H9 (cell line): ENCODE measurements around a stretch of chr1.

DNA sequence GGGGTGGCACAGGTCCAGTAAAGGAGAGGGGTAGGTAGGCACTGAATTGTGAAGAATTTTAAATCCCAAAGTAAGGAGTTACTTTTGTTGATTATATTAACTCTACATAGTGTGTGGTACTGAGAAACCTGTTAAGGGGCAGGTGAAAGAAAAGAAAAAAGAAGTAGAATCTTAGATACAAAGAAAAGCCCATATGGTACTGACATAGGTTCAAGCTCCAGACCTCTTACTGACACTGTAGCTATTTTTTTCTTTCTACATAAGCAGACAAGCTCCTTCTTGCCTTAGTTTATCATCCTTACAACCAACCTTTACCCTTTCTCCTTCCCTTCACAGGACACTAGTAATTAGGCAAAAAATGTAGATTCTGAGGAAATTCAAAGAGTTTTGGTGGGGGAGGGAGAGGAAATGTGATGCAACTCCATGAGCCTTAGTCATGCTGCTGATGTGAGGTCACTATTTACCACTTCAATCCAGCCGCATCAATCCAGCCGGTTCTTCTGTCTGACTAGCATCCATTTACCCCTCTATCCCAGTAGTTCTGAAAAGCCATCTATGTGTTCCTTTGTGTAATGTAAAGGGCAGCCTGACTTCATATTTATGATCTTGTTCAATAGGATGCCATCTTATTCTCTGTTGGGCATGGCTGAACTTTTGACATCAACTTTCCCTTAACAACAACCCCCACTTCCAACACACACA lies 2.3 kb downstream of the ZNF697 start:
- PRO-cap, result bidirectional peak, plus-strand start at position 485 of the sequence, minus-strand start at position 345 of the sequence

DNA sequence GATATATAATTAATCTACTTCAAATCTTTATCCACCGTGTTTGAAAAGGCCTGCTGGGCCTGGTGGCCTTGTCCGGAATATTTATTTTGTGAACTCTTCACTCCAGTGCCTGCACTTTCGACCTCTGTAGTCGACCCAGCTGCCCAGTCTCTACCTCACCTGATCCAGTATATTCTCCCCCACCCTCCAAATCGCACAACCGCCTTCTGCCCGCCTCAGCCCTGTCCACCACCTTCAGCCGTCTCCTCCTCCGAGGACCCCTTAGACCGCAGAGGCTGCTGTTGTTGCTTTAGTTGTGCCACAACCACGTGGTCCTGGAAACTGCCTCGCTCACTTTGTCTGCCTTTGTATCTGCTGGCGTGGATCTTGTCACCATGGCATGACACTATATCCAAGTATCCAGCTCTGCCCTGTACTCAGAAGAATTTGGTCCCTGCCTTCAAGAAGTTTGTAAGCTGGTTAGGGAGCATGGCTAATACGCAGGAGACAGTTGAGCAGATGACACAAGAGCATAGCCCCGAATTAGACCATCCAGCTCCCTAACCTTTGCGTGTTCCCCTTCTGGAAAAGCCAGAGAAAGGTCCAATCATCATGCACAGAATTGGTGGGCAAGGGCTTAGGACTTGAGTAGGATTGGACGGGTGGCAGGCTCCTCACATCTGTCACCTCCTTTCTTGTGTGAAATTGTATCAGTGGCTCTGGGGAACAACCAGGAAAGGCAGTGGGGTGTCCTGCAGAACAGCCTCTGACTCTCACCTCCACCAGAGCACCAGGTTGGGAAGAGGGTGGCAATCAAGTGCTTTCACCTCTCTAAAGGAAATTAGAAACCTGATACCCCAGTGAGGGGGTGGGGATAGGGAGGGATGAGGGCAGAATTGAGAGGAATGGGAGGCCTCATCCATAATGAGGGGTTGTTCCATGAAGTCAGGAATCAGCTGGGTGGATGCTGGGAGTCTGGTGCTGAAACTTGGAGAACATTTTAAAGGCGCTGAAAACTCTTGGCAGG lies 1.6 kb downstream of the PHGDH start:
- PRO-cap, result bidirectional peak, plus-strand start at position 196 of the sequence, minus-strand start at position 263 of the sequence; bidirectional peak, plus-strand start at position 692 of the sequence, minus-strand start at position 500 of the sequence; bidirectional peak, plus-strand start at position 901 of the sequence, minus-strand start at position 782 of the sequence

GRCh38 chr1:119816295-119816801 lies 5.1 kb upstream of the REG4 start:
- PRO-cap, result no peak

GRCh38 chr1:119915754-119916910 lies 19.8 kb upstream of the ADAM30 start:
- PRO-cap, result no peak

DNA sequence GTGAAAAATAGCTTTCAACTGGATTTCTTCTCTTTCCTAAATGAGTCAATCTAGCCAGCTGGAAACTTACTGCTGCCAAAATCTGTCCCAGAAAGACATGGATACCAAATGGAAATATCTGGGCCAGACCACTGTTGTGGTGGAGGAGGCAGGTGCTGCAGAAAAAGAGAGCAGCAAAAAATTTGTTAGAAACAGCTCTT lies 68.7 kb upstream of the ADAM30 start:
- PRO-cap, result no peak

DNA sequence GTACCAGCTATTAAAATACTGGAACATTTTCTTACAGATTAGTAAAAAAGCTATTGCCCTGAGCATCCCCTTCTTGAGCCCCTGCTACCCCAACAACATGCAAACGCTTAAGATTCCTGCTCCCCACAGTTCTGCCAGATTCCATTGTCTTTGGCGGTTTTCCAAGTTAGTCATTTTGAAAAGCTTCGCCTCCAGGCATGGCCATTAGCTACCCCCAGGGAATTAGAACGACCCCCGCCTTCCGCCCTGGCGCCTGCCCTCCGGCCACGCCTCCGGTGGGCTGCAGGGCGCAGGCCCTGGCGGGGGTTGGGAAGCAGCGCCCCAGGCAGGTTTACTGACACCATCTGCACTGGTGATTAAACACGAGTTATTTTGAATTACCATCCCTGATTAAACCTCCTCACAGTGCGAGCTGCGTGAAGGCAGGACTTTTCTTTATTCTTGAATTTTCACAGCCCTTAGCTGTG lies 3.7 kb upstream of the SEC22B start:
- PRO-cap, result bidirectional peak, plus-strand start at position 285 of the sequence, minus-strand start at position 109 of the sequence

DNA sequence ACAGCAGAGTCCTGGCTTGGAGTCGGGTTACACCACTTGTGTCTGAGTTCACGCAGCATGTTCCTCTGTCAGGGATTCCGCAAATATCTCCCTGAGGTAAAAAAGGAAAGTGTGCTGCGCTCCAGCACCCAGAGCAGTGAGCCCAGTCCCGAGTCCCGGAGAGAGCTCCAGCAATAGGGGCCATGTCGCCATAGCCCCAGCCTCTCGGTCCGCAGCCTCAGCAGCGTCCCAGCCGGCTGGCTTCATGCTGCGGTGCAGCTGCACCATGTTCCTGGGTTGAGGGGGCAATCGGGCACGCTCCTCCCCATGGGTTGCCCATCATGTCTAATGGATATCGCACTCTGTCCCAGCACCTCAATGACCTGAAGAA lies 101.2 kb upstream of the SEC22B start:
- PRO-cap, result no peak

GRCh38 chr1:120354519-120355268 lies 60.1 kb upstream of the NBPF8 start:
- PRO-cap, result unidirectional peak, plus-strand start at chr1:120354743; unidirectional peak, plus-strand start at chr1:120354987

DNA sequence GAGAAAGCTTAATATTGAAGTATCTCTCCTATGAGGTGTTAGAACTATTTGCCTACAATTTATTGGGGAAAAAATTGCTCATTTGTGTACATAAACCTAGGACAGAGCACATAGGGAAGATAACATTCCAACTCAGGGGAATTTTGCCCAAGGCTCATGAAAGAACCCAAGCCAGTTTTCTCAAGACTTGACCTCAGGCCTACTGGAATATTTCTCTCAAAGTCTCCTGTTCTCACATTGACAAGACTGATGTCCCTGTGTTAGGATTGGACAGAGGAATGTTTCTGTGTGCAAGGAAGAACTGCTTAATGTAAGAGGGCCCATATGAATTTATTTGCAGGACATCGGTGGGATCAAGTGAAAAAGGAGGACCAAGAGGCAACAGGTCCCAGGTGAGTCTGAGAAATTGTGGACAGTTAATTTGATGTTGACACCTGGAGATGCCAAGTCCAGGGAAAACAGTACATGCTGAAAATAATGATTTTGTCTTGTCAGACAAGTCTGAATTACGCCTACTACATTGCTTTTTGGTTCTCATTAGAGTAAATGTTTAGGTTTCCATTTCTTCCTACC lies 45.5 kb downstream of the NBPF8 start:
- PRO-cap, result no peak

- PRO-cap, result no peak
Measured at GRCh38 chr1:120529852-120530537, 115.2 kb downstream of the NBPF8 start.

DNA sequence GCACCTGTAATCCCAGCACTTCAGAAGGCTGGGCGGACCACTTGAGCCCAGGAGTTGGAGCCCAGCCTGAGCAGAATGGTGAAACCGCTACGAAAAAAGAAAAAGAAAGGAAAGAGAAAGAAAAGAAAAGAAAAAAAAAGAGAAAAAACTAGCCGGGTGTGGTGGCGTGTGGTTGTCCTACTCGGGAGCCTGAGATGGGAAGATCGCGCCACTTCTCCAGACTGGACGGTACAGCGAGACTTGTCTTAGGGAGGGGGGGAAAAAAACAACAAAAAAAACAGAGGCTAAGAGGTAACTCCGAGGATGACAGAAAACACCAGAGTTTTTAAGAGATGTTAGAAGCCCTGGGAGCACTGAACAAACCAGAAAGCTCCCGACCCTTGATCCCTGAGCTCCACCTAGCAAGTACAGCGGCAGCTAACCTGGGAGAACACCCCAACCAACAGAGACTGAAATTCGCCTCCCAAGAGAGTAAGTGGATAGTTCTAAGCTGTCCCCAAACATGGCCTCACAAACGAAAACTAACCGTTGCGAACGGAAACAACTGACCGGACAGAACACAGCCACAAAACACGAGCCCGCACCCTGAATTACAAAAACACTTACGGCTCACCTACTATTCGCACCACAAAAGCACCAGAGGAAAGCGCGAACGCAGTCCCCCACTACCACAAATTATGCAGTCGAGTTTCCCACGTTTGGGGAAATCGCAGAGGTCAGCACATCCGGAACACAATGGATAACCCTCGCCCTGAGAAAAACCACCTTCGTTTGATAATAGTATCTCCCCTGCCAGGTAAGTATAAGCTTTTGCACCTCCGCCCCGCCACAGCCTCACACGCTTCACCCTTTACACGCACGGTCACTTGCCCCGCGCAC lies 39.1 kb upstream of the PPIAL4A start:
- PRO-cap, result bidirectional peak, plus-strand start outside the sequence, minus-strand start at position 804 of the sequence

- PRO-cap, result bidirectional peak, plus-strand start at chr1:120913093, minus-strand start at chr1:120913097
Measured at GRCh38 chr1:120912903-120914035, 23.7 kb downstream of the PPIAL4A start.

DNA sequence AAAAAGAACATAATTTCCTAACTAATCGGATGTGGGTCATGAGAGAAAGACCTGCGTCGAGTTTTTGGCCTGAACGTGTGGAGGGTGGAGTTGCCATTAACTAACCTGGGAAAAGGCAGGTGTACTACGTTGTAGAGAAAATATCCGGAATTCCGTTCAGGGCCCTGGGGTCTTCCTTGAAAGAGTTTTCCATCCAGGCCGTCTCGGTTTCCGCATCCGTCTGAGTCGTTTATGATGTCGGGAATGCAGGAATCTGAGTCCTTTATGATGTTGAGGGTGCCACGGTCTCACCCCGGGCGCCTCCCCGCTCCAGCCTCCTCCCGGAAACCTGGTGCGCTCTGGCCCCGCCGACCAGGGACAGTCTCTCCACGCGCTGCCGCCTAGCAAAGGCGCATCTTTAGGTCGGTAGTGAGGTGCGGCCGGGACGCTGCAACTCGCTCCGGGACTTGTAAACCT lies 132.2 kb downstream of the FAM72B start:
- PRO-cap, result unidirectional peak, minus-strand start at position 399 of the sequence

DNA sequence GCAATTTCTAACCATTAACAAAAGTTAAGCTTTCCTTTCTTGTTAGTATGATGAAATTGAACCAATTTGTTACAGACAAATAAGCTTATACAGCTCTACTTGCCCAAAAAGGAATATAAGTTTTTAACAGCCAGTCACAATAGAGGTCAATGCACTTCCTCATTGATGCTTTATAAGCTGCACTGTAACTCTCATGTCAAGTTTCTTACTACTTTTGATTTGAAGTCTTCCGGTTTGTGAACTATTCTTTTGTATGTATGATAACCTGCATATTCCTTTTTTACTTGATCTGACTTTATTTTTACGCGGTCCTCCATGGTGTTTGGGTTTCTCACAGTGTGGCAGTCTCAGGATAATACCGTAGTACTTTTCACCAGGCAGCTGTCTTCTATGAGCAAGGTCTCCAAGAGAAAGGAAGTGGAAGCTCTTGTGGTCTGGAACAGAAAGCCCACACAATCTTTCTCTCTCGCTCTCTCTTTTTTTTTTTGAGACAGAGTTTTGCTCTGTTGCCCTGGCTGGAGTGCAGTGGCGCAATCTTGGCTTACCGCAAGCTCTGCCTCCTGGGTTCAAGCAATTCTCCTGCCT lies 331.6 kb downstream of the SRGAP2C start:
- PRO-cap, result no peak

GRCh38 chr1:143424462-143425068 lies 481.2 kb downstream of the H3-7 start:
- PRO-cap, result no peak

DNA sequence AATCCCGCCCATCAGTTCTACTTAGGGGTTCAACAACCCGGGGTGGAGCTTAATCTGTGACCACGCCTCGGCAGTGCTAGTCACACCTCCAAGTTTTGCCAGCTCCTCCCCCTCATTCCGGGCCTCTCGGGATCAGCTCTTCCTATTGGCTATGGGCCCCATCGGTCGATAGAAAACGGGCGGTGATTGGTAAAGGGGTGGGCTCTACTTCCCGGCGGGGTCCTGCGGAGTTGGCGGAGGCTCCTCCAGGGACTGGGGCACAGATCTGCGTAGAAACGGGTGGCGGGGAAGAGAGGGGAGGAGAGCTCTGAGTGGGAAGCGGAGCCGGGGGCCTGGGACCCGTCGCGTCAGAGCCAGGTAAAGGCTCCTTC lies 609 bp upstream of the FAM72C start:
- PRO-cap, result no peak

- PRO-cap, result no peak
Measured at GRCh38 chr1:144077007-144077520, 105.3 kb upstream of the FAM72C start.

- PRO-cap, result no peak
Measured at GRCh38 chr1:144250055-144250507, 123.4 kb downstream of the PPIAL4E start.

DNA sequence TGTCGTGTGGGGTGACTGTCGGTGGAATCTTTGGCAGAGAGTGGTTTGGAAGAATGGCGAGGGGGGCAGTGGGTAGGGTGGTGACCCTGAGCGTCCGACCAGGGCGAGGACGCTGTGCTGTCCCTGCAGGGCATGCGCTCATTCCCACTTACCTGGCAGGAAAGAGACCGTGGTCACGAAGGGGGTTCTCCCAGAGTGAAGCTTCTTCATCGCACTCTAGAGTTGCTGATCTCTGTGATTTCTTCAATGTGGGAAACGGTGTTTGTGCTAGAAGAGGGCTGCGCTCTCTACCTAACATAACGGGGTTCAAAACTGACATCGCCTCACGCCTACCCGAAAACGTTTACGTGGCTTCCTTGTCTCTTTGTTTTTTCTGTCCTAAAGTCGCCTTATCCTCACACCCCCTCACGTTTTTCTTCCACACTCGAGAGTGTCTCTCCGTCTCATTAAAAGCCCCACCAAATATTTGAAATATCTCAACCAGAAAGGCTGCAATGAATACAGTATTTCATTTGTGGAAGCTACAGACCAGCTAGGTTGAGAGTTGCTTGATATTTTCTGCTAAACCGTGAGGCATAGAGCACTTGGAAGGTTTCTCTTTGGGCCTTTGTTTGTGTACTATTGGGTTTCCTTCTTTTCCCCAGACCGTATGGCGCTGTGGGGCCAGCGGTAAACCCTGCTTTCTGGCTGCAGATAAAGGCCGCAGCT lies 72.4 kb downstream of the PPIAL4D start:
- PRO-cap, result no peak

- PRO-cap, result bidirectional peak, plus-strand start at chr1:145281116, minus-strand start at chr1:145280746
Measured at GRCh38 chr1:145280568-145281943, 39.1 kb upstream of the PPIAL4D start.